Zone of skin (tissue), 1 donor: Measurements from ENCODE around the genes TRPV6, KEL, OR6V1, GSTK1, TMEM139 and OR2A1.

- RRBS = no CpG with 5 or more reads among the region's 1 CpG
Measured at GRCh38 chr7:142713274-142713473, 36.1 kb upstream of the PRSS1 start.

- RRBS = no CpG with 5 or more reads among the region's 12 CpGs
Measured at GRCh38 chr7:142719961-142720890, 29.0 kb upstream of the PRSS1 start.

DNA sequence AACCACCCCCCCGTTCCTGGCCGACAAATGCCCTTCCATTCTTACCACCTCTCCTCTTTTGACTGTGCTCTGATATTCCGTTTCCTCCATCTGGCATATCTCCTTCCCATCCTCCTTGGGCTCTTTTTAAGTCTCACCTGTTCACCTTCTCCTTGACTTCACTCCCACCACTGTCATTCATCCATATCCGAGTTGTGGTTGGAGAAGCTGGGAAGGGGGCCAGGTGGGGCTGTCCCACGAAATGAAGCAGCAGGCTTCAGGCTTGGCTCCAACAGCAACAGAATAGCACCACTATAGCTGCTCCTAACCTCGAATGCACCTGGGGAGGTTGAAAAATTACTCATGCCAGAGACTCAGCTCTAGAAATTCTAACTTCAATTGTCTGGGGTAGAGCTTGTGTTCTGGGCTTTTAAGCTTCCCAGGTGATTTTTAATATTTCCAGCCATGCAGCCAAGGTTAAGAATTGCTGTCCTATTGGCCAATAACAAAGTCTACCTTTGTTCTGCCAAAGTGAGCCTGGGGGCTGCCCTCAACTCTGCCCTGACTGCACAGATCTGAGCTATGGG is 364 bp downstream of the PRSS1 start:
- RRBS = no CpG with 5 or more reads among the region's 6 CpGs

DNA sequence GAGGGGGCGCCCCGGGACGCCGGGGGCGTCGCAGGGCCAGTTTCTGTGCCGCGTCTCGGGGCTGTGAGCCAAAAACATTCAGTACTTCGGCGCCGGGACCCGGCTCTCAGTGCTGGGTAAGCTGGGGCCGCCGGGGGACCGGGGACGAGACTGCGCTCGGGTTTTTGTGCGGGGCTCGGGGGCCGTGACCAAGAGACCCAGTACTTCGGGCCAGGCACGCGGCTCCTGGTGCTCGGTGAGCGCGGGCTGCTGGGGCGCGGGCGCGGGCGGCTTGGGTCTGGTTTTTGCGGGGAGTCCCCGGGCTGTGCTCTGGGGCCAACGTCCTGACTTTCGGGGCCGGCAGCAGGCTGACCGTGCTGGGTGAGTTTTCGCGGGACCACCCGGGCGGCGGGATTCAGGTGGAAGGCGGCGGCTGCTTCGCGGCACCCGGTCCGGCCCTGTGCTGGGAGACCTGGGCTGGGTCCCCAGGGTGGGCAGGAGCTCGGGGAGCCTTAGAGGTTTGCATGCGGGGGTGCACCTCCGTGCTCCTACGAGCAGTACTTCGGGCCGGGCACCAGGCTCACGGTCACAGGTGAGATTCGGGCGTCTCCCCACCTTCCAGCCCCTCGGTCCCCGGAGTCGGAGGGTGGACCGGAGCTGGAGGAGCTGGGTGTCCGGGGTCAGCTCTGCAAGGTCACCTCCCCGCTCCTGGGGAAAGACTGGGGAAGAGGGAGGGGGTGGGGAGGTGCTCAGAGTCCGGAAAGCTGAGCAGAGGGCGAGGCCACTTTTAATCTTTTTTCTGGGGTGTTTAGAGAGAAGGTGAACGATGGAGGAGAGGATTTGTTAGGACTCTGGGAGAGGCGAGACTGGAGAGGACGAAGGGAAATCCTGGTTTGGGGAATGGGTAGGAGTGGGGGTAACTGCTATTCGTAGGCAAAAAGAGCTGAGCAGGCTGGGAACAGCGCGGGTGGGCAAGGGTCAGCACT is 26.4 kb downstream of the PRSS2 start:
- RRBS = 2% methylated on average over 33 of the region's 73 CpGs

GRCh38 chr7:142874778-142875249 is 10.7 kb downstream of the TRPV6 start:
- RRBS = 91% methylated on average over 4 of the region's 6 CpGs

DNA sequence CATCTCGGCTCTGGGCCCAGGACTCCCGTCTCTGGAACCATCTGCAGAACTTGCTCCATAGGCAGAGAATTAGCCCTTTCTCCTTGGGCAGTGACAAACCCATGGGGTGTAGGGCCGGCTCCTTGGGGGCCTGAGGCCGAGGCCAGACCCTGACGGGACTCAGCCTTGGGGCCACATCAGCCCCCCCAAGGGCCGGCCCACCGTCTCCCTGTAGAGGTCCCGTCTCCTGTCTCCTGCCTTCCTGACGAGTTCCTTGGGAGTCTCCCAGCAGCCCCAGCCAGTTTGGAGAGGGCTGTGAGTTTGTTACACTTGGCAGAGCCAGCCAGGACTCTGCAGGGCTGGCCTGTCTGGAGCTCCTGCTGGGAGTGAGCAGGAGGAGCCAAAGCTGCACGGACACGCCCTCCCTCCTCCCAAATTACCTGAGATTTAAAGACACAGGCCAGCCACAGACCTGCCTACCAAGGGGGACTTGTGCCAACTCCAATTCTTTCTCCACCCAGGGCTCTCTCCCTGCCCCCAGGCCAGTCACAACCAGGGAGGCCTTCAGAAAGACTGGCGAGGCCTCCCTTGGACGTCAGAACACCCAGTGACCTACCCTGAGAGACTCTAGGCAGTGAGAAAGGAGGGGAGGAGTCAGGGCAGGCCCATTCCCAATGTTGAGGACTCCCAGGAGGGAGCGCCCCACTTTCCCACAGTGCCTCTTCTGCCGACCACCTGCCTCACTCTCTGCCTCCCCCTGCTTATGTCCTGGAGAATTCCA is at the start of gene TRPV6:
Gene TRPV6 (minus strand): TSS at position 332 of the 760 bp plus-strand sequence.
- RRBS = 1% methylated on average over 3 of the region's 15 CpGs

- RRBS = no CpG with 5 or more reads among the region's 6 CpGs
Measured at GRCh38 chr7:142962109-142963091, at the start of gene KEL. Gene KEL (minus strand): TSS chr7:142962363.

GRCh38 chr7:143052110-143052538 is at the start of gene OR6V1:
Gene OR6V1 (plus strand): TSS chr7:143052341.
- RRBS = no CpG with 5 or more reads among the region's 5 CpGs

DNA sequence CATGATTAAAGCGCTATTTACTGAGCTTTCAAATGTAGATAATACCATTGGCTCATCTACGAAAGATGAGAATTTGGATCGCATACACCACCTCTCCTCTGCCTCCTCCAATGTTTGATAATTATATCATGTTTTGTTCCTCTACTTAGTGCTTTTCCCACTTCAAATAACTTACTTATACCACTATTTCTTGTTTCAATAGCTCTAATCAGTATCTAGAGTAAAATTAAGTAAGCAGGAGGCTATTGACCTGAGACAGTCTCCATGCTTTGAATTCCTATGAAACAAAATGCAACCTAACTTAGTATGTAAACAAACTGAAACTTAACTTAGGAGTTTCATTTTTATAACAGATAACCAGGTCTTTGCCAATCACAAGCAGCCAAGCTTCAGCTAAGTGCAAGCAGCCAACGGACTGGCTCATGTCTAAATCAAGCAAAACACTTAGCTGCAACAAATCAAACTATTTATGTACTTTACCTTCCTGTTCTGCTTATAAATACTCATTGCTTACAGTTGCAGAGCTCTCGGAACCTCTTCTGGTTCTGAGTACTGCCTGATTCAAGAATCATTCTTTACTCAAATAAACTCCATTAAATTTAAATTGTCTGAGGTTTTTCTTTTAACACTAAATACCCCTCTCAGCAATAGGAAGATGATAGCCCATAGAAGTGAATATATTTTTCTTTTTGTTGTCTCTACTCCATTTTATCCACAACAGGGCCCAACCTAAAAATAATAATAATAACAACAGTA is 4.4 kb upstream of the GSTK1 start:
- RRBS = no CpG with 5 or more reads among the region's 5 CpGs

DNA sequence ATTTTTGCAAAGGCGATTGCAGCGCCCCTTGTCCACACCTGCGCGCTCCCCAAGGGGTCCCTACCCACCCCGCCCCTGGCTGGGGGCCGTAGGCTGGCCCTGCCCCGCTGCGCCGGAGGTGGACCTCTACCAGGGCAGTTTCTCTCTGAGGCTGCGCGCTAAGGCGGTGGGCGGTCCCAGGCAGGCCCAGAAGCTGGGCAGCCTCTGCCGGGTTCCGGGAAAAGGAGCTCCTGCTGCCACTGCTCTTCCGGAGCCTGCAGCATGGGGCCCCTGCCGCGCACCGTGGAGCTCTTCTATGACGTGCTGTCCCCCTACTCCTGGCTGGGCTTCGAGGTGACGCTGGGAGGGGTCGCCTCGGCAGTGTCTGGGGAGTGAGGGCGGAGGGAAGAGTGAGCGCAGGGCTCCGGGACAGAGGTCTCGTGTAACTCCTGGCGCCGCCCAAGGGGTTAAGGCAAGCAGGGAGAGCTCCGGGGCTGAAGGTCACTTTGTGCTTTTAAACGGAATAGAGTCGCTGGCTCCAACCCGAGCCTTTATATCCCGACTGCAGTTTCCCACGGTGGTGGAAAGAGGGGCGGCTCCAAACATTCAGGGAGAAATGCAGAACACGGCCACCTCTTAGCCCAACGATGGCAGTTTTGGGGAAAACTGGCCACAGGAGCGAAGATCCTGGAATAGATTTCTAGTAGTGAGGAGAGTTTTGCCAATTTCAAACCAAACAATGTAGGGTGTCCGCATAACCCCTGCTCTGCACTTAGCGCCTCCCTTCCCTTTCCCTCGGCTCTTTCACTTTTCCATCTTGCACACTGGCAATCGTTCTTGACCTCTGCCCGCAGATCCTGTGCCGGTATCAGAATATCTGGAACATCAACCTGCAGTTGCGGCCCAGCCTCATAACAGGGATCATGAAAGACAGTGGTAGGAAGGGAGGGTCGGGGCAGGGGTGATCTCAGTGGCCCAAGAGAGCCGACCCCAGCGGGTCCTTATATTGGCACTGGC is at the start of gene GSTK1:
Gene GSTK1 (plus strand): TSS at position 189 of the 996 bp plus-strand sequence.
- RRBS = 2% methylated on average over 7 of the region's 50 CpGs

- RRBS = 63% methylated on average over 6 of the region's 16 CpGs
Measured at GRCh38 chr7:143264925-143265543, 1.8 kb downstream of the GSTK1 start.

GRCh38 chr7:143284428-143285295 is at the start of gene TMEM139:
Gene TMEM139 (plus strand): TSS chr7:143284958.
- RRBS = no CpG with 5 or more reads among the region's 17 CpGs

DNA sequence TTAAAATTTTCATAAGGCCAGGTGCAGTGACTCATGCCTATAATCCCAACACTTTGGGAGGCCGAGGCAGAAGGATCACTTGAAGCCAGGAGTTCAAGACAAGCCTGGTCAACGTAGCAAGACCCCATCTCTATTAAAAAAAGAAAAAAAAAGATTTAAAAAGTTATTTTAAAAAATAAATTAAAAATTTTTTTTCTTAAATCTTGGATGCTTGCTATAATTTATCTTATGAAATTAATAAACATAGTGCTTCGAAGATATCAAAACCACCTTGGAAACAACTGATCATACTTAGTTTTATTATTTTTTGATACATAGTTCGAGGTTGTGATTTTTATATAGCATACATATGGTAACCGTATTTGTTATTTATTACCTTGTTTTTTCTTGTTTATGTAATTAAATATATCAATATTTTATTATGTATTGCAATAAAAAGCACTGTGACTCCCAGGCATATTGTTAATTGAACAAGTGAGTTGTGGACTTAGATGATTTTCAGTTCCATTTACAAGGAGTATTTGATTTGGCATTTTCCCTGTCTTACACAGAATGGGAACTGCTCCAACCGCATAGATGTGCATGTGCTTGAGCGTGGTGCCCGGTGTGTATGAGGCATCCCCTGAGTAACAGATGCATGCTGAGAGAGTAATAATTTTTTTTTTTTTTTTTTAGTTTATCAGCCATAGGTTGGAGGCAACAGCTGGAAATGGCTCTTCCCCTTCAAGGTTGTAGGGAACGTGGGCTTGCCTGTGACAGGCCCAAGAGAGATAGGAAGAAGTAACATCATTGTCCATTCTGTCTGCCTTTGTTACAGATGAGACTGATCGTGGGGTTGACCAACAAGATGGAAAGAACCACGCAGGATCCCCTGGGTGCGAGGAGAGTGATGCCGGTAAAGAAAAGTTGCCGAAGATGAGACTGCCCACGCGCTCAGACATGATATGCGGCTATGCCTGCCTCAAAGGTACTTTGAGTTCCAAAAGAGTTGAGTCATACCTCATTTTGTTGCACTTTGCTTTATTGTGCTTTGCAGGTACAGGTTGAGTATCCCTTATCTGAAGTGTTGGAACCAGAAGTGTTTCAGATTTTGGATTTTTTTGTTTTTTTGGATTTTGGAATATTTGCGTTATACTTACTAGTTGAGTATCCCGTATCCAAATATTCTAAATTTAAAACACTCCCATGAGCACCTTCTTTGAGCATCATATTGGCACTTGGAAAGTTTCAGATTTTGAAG is 12.5 kb upstream of the CLCN1 start:
- RRBS = no CpG with 5 or more reads among the region's 19 CpGs

- RRBS = no CpG with 5 or more reads among the region's 5 CpGs
Measured at GRCh38 chr7:143371905-143372642, 9.1 kb upstream of the ZYX start.

- RRBS = no CpG with 5 or more reads among the region's 2 CpGs
Measured at GRCh38 chr7:143485003-143485406, 7.3 kb downstream of the TAS2R41 start.

DNA sequence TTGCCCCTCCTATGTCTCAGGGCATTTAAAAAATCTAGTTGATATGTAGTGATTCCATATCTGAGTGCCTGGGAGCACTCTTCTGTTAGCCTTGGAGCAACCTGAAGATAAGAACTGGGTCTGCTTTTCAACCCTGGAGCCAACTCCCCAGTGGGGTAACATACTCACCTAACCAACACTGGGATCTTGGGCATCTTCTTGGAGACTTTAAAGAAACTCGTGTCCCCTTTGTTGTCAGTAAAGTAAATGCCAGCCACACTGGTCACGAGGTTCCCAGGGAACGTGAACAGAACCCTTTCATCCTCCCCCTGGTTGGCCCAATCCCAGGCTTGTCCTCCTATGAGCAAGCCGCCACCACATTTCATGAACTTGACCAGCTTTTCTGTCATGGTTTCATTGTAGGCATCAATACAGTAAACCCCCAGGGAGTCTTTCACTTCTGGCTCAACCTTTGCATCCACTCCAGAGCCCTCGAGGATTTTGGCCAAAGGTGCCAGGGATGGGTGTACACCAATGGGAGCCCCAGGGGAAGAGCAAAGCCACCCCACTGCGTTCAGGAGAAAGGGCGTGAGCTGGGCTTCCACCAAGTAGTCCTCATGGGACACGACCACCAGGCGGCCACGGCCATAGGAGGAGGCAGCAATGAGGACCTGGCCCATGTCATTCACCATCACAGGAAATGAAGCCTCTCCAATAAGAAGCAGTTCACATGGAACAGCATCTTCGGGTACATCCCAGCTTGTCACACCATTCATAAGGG is 26.0 kb downstream of the TCAF1 start:
- RRBS = no CpG with 5 or more reads among the region's 11 CpGs

DNA sequence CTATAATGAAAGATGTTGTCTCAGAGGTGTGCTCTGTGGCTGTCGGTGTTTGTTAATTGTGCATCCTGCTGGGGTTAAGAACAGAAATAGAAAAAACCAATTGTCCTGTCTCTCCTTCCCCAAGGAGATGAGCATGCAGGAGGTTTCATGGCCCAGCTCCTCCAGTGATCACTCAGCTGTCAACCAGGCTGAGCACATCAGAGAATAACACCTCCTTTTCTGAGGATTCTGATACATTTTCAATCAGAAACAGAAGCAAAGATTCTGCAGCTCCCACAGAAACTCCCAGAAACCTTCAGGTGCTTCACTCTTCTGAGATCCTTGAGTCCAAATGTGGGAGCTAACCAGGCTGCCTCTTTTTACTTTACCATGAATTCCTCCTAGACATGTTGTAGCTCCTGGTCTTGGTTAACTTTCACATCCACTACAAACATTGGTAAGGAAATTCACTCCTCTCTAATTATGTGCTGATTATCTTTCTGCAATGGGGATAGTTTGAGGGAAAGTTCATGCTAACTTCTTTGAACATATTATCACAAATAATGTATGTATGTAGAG is at the start of gene OR2A1:
Gene OR2A1 (plus strand): TSS at position 308 of the 558 bp plus-strand sequence.
- RRBS = no CpG with 5 or more reads among the region's 1 CpG

- RRBS = no CpG with 5 or more reads among the region's 11 CpGs
Measured at GRCh38 chr7:144842089-144843057, 6.5 kb upstream of the TPK1 start.

DNA sequence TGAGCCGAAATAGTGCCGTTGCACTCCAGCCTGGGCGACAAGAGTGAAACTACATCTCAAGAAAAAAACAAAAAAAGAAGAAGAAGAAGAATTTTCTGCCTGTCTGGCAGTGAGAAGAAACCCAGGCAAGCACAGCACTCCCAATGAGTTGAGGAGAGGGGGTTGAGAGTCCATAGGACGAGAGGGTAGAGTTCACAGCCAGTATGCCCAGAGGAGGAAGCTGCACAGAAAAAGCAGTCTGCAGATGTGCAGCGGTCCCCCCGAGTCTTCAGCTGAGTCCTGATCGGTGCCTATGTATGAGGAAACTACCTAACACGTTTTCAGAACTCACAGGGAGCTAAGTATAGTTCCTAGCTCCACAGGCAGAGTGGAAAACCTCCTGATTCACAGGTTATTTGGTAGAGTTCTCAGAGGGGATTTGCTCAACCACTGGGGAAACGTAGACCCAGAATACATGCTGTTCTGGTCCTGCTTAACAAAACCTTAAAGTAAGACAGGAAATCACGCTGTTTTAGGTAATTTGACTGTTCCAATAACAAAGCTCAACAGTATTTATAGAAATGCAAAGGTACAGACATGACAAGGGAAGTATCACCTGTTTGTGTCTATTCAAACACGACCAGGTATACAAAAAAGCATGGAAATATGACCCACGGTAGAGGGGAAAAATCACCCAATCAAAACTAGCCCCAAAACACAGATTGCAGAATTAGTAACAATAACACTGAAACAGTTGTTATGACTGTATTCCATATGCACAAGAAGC is 271.2 kb upstream of the CNTNAP2 start:
- RRBS = no CpG with 5 or more reads among the region's 12 CpGs

DNA sequence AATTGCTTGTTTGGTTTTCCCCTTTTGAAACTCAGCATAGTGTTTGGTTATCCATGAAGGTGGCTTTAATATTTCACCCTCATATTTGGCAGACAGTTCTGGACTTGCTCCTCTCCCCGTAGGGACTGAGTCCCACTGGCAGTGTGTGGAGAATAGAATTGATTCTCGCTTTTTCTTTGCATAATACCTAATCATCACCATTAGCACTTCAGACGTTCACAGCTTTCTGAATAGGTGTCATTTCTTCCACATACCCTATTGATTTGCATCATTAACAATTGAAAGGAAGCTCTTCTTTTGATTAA is 250.2 kb upstream of the C7orf33 start:
- RRBS = no CpG with 5 or more reads among the region's 3 CpGs